GM12892 (cell line): ENCODE measurements around the gene PKDREJ.

DNA sequence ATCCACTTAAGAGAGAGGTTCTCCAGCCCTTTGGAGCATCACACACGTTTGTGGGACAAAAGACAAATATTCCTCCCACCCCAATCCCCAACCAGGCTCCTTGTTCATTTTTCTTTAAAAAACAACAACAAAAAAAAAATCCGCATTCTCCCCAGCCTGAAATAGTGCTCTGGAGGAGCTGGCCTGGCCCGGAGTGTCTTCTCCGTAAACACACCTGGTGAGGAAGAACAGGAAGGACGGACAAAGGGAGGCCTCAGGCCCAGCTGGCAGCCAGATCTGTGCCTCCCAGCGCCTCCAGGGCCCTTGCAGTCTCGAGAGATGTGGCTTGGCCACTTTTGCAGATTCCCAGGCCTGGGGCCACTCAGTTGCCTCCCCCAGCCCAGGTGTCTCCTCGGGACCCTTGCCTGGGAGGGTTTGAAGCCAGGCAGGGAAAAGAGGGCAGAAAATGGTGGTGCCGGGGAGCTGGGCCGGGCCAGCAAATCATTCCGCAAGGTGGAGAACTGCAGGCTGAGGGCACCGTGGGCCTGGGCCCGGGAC is 66.8 kb upstream of the WNT7B start:
- RRBS = 66% methylated on average over 4 of the region's 13 CpGs

DNA sequence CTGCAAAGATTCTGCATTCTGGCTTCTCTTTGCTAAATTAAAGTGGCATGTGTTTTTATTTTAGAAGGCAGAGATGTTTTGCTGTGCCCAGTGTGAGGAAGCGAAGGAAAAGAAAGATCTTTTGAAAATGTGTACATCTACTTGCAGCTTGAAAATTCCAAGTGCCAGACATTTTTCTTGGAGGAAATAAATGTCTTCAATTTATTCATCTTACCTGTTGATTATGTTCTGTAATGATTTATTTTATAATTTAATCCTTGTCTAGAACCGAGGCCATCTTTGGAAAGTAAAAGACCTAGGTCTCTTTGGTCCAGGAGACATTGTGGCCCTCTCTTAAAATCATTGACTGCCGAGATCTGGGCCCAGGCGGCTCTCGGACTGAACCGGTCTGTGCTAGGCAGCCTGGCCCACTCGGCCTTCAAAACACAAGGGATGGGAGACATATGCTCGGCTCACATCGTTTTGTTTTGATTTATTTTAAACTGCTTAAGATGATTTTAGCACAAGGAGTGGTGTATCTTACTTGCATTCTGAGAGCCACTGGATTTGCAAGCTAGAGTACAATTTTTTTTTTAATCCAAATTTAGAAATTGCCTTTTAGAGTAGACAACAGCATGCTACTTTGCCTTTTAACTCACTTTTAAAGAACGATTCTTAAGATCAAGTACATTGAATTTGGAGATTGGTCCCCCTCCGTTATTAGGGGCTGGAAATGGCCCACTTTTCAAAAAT is 80.2 kb upstream of the WNT7B start:
- RRBS = no CpG with 5 or more reads among the region's 11 CpGs

DNA sequence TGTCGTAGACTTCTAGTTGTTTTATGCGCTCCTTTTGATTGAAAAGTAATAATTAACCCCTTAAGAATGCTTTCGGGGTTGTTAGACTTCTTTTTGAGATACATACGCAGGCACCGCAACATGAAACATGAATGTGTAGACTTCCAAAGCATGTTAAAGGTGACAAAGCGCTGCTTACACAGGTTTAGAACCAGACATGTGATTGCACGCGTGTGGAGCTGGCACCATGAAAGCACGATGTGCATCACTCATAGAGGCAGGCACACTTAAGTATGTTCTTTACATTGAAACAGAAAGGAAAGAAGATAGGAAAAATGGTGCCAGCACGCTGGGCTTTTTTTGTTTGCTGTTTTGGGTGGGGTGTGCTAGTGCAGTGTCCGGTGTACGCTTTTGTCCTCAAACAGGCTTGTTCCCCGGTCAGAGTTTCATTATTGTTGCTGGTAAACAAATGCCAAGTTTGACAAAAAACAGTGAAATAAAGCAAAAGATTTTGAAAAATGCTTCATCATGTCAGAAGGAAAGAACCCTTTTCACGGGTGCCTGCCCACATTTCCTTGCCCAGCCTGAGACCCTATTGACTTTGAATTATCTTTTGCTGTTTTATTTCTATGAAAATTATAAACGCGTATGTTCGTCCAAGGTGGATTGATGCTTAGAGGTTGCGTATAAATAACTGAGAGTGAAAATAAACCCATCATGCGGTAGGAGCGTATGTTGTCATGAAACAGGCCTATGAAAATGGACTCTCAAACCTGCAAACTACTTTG is 83.5 kb upstream of the PPARA start:
- RRBS = no CpG with 5 or more reads among the region's 20 CpGs

DNA sequence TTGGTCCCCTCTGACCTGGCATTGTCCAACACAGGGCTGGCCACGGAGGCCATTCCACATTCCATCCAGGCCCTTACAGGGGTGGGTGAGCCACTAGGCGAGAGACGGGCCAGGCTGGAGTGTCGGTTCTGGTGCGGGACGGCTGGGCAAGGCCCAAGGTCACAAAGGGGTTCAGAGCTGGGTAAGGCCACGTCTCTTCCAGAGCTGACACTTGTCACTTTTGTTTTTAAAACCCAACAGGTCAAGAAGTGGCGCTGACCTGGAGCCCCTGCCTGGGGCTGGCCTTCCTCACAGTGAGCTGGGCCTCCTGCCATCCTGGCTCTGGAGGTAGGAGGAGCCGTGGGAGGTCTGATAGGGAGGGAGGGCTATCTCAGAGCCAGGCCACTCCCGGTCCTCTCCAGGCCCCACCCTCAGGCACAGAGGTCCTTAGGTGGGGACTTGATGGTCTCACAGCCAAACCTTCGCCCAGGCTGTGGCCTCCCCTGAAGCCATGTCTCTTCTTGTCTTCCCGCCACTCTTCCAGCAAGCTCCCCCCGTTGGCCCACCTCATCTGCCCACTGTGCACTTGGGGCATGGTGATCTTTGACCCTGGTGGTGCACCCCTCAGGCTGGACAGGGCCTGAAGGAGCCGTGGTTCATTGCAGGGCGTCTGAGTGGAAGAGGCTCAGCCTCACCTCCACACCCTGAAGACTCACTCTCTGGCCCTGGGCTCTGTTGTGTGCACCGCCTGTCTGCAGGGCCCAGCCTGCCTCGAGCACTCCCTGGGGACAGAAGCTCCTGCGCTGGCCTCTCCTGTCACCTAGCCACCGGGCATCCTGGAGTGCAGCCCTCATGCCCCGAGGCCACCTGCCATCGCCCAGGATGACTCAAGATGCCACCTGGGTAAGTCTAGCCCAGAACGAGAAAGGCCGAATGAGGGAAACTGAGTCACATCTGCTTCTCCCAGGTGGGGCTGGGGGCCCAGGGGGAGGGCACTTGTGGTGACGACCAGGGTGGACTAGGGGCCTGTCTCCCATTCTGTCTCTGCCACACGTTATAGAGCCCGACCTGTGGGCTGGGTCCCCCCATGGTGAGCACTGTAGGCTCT is 41.0 kb upstream of the PPARA start:
- RRBS = no CpG with 5 or more reads among the region's 26 CpGs

DNA sequence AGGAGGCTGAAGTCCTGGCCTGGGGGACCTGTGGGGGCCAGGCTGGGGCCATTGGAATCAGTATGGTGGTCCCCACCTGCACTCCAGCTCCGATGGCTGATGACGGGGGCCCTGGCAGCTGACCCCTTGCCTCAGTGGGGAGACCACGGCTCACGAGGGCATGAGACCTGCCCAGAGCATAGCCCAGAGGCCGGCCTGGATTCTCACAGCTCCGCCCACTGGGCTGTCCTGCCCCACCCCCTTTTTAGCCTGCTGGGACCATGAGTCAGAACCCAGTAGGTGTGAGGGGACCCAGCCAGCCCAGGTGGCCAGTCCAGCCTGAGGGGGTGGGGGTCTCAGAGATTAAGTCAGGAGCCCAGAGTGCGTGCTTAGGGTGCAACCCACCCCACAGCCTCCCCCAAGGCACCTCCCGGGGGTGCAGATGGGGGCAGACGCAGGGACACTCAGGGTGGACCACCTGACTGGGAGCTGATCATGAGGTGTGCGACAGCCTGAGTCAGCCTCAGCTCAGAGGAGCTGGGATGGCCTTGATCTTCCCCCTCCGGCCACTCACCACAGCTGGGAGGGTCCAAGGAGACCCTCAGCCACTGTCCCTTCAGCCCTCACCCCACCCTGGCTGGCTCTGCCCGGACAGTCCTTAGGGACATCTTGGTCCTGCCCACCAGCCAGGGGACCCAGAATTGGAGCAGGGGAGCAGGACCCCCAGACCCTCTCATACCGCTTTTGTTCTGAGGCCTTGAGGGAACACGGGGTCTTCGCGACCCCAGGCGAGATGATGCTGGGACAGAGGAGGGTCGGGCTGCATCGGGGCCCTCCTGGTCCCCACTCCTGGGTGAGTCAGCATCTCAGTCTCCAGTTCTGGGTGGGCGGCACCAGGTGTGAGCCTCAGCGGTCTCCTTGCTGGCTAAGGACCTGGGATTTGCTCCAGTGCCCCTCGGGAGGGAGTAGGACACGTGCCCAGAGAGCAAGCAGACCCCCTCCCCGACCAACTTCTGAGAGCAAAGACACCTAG is 39.9 kb upstream of the PPARA start:
- RRBS = no CpG with 5 or more reads among the region's 24 CpGs

GRCh38 chr22:46130800-46131447 is 19.4 kb upstream of the PPARA start:
- RRBS = no CpG with 5 or more reads among the region's 17 CpGs

GRCh38 chr22:46263241-46263774 is at the start of gene PKDREJ:
Gene PKDREJ, minus strand, starts transcription at chr22:46263343.
- RRBS = 81% methylated on average over 5 of the region's 31 CpGs

- RRBS = no CpG with 5 or more reads among the region's 7 CpGs
Measured at GRCh38 chr22:46275717-46276453, 8.1 kb downstream of the TTC38 start.

DNA sequence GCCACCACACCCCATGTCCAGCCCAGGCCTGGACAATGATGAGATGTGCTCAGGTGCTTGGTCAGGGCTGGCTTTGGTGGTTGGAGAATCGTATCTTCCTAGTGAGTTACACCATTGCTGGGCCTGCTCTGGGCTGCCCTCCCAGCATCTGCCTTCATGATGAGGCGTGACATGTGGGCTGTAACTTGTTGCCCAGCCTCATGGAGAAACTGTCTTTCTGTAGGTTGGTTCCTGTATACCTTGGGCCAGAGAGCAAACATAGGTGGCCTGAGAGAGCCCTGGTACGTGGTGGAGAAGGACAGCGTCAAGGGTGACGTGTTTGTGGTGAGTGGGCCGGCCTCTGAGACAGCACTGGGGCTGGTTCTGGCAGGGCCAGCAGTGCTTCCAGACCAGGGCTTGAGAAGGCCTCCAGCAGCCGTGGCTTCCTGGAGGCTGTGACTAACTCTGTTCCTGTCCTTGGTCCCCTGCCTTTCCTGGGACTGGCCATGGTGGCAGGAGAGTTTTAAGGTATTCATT is 18.1 kb downstream of the TRMU start:
- RRBS = no CpG with 5 or more reads among the region's 7 CpGs

DNA sequence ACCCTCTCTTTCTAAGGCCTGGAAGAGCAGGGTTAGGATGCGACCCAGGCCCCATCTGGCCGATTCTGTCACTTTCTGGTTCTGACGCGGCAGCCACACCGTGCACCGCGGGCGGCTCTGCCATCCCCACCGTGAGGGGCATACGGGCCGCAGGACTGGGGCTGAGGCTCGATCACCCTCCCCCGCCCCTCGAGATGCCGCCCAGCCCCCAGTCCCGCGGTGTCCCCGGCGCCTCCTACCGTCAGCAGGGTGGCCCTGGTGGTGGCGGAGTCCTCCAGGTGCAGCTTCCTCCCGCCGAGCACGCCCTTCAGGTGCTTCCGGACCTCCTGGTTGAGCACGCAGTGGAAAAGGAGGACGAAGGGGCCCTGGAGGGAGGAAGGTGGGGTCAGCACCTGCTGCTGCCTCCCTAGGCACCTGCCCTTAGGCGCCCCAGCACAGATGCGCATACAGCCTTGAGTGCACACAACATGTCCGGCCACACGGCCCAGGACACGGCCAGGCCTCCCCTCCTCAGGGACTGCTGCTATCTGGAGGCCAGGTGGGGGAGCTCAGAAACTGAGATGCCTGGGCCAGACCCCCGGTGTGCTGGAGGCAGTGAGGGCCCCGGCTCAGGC is 31.3 kb downstream of the TRMU start:
- RRBS = 3% methylated on average over 7 of the region's 34 CpGs

- RRBS = no CpG with 5 or more reads among the region's 11 CpGs
Measured at GRCh38 chr22:46379068-46379372, 43.5 kb downstream of the TRMU start.

GRCh38 chr22:46430492-46431533 is 95.3 kb downstream of the TRMU start:
- RRBS = 67% methylated on average over 4 of the region's 31 CpGs

DNA sequence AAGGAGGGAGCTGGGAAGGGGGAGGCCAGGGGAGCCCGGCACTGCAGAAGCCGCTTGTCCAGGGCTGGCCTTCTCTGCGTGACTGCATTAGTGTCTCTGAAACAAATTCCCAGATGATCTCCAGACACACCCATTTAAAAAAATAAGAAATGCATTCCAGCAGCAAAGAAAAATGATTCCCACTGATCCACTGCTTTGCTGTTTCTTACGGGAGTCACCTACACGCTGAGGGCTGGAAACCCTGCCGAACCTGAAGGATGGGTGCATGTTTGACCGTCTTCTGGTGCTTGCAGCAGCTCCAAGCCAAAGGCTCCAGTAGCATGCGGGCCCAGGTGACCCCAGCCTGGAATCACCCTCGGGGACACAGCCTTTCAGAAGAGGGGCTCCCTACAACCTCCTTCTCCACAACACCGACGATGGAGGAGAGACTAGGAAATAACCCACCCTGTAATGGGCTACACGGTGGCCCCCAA is 86.1 kb downstream of the CELSR1 start:
- RRBS = no CpG with 5 or more reads among the region's 12 CpGs

- RRBS = 79% methylated on average over 3 of the region's 17 CpGs
Measured at GRCh38 chr22:46547185-46547798, 9.9 kb upstream of the CELSR1 start.

DNA sequence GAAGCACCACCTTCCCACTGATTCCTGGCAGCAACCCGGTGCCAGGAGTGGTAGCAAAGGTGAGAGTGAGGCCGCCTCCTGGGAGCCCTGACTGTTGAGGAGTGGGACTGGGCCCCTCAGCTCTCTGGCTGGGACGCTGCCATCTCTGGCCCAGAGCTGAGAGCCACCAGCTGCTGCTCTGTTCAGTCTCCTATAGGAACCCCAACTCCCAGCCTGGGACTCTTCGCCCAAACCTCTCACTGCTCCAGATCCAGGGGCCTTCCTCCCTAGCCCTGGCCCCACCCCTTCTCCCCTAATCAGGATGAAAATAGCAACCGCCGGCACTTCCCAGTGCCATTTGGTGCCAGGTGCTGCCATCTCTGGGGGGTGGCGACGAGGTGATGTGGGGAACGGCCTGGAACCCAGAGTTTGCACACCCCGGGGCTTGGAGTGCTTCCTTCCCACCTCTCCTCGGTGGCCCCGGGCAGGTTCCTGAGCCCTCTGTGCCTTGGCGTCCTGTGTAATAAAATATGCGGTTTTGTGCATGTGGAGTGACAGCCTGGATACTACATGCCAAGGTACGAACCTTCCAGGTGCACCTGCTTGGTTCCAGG is 35.7 kb upstream of the CELSR1 start:
- RRBS = no CpG with 5 or more reads among the region's 15 CpGs

DNA sequence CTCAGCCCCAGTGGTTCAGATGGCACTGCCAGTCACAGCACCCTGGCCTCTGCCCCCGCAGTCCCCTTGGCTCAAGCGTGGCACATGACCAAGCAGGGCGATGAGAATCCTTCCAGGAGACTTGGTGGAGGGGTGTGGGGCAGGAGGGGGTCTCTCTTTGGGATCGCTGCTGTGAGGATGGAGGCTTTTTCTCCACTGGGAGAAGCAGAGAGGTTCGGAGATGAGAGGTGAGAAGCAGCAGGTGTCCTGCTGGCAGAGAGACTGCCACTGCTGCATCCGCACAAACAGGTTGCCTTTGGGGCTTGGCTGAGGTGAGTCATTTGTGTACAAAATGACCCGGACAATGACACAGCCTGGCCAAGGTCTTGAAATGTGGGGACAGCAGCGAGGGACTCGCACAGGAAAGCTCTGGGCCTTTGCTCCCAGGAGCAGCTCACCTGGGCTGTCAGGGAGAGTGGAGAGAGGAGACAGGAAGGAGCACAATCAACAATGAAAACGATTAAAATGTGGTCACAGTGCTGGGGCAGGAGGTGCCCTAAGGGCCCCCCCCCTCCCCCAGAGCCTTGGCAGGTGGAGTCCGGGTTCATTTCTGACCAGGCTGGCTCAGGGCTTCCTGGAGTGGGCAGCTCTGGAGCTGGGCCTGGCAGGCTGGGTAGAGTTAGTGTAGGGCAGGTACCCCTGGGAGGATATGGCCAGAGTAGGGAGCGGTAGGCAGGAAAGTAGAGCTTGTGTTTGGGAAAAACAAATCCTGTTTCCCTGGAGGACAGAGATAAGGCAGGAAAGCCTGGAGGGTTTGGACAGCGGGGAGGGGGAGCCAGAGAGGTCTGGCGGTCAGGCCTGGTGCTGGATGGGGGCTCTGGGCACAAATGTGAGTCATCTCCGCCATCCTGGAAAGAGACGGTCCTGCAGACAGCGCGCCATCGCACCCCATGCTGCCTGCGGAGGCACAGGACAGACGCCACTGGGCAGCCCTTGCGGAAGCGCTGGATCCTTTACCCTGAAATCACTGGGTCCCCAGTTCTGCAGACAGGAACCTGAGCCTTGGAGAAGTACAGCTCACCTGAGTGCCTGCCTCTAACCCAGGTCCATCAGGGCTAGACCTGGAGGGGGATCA is 37.8 kb upstream of the CELSR1 start:
- RRBS = no CpG with 5 or more reads among the region's 23 CpGs

DNA sequence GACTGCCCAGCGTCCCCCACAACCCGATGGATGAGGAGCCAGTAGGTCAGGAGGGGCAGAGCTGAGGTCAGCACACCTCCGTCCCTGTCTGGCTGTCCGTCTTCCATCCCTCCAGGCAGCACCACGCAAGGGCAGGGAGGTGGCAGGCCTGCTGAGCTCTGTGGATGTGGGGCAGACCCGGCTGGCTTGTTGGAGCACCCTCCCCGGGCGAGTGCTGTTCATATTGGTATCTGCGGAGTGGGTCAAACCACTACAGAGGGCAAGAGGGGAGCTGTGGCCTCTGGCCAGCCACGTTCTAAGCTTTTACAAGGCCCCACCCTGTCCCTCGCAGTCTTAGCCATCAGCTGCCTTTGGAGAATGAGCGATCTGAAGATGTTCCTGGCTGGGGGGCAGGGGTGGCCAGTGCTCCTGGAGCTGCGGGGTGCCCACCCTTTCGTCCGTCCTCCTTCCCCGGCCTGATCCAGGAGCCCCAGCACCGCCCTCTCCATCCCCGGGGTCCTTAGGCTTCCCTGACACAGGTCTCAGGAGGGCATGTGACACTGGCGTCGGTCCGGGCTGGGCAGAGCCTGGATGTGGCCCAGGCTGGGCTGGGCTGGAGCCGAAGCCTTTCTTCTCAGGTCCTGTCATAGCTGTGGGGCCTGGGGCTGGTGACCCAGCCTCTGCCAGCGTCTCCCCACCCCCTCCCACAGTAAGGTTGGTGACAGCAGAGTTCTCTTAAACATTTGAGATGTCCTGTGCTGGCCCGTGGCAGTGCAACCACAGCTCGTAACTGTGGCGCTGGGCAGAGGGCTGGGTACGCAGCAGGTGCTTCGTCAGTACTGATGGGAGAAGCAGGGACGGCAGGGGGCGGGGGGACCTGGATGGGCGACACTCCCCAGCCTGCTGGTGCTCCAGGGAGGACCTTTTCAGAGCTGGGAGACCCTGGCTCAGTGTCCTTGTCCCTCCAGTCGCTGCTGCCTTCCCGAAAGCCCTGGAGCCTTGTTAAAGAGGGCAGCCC is 31.6 kb upstream of the GRAMD4 start:
- RRBS = 77% methylated on average over 4 of the region's 33 CpGs

- RRBS = no CpG with 5 or more reads among the region's 14 CpGs
Measured at GRCh38 chr22:46595905-46596481, 24.2 kb upstream of the GRAMD4 start.

DNA sequence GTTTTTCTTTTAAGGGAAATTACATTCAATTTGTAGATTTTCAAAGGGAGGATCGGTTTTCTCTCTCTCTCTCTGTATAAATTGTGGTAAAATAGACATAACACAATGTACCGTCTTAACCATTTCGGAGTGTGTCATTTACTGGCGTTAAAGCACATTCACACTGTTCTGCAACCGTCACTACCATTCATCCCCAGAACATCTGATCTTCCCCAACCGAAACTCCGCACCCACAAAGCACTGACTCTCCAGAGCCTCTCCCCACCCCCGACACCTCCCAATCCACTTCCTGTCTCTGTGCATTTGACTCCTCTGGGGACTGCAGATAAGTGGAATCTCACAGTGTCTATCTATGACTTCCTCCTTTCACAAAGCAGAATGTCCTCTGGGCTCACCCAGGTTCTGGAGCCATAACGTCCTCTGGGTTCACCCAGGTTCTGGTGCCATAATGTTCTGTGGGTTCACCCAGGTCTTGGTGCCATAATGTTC is 15.8 kb upstream of the GRAMD4 start:
- RRBS = no CpG with 5 or more reads among the region's 9 CpGs

- RRBS = no CpG with 5 or more reads among the region's 7 CpGs
Measured at GRCh38 chr22:46653395-46653731, 33.2 kb downstream of the GRAMD4 start.